Umbilical cord (tissue), 2 donors: Measurements from ENCODE around the gene ZFAND6.

DNA sequence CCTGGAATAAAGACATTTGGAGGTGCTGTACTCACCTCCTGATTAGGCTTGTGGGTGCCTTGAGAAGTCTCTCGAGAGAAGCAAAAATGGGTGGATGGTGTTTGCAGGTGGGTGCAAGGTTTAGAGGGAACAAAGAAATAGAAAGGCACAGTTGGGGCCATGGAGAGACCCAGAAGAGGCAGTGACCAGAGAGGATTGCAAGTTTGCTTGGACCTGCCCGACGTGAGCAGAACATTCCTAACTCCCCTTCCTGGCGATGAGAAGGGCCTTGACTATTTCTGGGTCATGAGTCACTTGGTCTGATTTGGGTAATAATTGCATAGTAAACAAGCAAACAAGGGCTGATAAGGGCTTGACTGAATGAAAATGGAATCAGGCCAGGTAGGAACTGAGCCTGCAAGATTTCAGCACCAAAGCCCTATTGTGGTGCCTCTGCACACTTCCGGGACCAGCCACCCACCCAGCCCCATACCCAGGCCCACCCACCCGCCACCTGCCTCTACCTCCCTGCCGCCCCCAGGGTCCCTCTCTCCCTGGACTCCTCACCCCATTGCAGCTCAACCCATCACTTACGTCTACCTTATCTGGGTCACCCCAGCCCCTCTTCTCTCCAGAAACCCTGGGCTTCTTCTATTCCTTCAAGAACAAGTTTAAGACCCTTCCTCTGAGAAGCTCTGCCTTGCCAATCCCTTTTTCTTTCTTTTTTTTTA is 7.1 kb upstream of the CTSH start:
- RAMPAGE, long total RNA: no peak

GRCh38 chr15:78985876-78986331 is 41.1 kb upstream of the CTSH start:
- RAMPAGE, long total RNA: no peak

GRCh38 chr15:78988373-78989115 is 43.7 kb upstream of the CTSH start:
- RAMPAGE, long total RNA: no peak

DNA sequence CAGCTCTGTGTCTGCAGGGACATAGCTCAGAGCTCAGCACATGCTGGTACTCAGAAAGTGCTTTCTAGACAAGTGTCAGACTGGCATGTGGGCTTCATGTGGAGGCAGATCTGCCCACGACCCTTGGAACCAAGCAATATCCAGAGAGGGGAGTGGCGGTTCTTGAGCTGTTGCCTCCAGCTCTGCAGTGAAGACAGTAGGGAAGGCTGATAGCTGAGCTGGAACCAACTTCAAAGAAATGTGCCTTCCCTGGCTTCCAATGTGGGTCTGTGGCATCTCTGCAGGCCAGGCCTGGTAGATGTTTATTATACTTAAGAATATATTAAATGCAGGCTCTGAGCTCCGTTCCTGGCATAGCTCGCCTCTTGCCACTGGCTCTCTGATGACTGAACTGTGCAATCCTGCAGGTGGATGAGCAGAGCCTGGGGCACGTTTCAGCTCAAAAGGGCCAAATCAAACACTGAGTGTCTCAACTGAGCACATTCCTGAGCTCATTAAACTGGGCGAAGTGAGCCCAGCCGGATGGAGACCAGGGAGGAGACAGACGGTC is 77.8 kb upstream of the ANKRD34C start:
- RAMPAGE, long total RNA: no peak

DNA sequence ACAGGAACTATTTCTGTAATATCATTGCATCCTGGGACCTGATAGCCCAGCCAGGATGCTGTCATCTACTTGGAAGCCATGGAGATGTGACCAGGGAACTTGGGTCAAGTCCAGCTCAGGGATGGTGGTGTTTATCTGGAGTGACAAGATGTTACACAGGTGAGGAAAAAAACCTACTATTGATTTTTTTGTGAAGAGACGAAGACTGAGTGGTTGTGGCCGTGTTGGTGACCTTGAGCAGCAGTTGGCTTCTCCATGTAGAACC is 46.6 kb upstream of the ANKRD34C start:
- RAMPAGE, long total RNA: no peak

GRCh38 chr15:79656026-79656425 is 223.9 kb downstream of the MINAR1 start:
- RAMPAGE, long total RNA: no peak

DNA sequence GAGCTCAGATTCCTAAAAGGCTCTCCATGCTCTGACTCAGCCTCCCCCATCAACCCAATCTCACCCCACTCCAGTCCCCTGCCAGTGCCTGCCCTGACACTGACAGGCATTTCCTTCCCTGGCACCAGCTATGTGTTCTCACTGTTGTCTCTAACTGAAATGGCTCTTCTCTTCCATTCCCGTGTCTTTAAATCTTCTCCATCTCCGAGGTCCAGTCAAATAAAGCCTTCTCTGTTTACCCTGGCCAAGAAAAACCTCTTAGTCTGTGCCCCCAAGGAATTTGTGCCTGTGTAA is 7.4 kb upstream of the BCL2A1 start:
- RAMPAGE, long total RNA: no peak

- RAMPAGE, long total RNA: start-site peak on the plus strand at chr15:80059662-80059731, 152 and 26 reads in 2 replicates
Observed at GRCh38 chr15:80059596-80060409, at the start of gene ZFAND6. Gene ZFAND6, plus strand, starts transcription at chr15:80059676.

GRCh38 chr15:80081140-80082142 is 22.0 kb downstream of the ZFAND6 start:
- RAMPAGE, long total RNA: no peak

DNA sequence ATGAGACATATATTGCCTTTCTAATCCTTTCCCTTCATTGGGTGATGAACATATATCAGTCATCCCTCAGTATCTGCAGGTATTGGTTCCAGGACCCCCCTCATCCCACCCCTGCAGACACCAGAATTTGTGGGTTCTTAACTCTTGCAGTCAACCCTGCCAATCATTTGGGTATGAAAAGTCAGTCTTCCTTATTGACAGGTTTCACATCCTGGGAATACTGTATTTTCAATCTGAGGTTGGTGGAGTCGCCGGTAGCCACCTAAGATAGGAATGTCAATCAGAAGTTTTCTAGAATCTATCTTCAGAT is 41.6 kb upstream of the FAH start:
- RAMPAGE, long total RNA: no peak

DNA sequence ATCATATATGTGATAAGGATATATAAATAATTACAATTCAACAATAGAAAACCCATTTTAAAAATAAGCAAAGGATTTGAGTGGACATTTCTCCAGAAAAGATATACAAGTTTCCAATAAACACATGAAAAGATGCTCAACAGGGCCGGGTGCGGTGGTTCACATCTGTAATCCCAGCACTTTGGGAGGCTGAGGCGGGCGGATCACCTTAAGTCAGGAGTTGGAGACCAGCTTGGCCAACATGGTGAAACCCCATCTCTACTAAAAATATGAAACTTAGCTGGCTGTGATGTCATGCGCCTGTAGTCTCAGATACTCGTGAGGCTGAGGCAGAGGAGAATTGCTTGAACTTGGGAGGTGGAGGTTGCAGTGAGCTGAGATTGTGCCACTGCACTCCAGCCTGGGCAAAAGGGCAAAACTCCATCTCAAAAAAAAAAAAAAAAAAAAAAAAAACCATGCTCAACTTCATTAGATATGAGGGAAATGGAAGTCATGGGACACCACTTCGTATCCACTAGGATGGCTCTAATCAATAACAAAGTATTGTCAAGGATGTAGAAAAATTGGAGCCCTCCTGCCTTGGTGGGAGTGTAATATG is 25.5 kb upstream of the FAH start:
- RAMPAGE, long total RNA: no peak

DNA sequence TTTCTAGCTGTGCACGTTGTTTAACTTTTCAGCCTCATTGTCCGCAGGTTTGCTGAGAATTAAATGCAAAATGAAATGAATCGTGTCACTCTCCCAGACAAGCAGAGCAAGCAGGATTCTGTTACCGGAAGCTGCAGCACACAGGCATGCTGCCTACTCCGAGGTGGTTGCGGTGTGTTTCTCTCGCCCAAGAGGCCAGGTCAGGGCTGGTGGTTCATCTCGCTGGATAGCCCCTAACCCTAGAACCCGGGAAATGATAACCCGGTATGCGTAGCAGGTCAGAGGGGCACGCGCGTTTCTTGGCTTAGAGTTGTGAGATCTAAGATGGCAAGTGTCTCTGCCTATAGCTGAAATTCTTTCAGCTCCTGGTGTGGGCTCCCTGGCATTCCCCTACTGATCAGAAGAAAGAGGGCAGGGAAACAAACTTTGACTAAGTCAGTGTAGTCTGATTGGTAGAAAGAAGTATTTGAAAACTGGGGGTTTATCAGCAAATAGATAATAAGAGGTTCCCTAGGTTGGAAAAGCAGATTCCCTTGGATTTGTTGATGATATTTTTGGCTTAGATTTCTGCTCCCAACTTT is 603 bp downstream of the FAH start:
- RAMPAGE, long total RNA: no peak

GRCh38 chr15:80249427-80250497 is 2.3 kb downstream of the CTXND1 start:
- RAMPAGE, long total RNA: no peak

- RAMPAGE, long total RNA: no peak
Observed at GRCh38 chr15:80450857-80451402, 46.7 kb downstream of the ARNT2 start.

GRCh38 chr15:80466946-80467663 is 62.9 kb downstream of the ARNT2 start:
- RAMPAGE, long total RNA: no peak

DNA sequence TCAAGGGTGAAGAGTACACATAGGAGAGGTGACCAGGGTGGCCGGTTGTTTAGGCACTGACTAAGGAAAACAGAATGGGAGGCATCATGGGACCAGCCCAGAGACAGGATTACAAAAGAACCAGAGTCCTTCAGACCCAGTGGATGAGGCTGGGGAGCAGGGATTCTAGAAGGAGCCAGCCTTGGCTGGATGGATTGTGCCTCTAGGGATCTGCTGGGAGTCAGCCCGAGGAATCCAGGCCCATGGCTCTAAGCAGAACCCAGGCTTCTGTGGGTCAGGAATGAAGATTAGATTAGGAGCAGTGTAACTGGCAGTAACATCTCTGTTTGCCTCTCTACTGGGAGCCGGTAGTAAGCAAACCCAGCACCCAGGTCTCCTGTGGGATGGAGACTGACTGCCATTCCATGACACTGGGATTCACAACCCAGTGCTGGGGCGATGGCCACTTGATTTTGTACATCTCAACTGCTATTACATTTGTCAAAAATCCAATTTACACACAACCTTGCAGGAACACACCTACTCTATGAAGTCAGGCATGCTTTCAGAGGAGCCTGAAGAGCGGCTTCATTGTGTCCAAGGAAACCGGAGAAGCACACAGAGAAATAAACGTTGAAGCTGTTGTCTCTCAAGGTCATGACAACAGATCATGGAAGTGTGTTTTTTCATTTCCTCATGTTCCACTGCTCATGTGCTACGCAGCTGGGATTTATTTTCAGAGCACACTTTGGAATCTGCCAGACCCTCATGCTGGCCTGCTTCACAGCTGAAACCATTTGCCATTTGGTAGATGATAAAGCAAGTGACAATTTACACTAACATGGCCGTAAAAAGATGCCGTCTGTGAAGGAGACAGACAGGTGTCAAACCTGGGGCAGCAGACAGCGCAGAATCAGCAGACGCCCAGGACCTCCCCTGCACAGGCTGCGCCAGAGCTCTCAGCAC is 98.9 kb downstream of the ARNT2 start:
- RAMPAGE, long total RNA: no peak

GRCh38 chr15:80679790-80680404 is 15.2 kb upstream of the ABHD17C start:
- RAMPAGE, long total RNA: no peak

DNA sequence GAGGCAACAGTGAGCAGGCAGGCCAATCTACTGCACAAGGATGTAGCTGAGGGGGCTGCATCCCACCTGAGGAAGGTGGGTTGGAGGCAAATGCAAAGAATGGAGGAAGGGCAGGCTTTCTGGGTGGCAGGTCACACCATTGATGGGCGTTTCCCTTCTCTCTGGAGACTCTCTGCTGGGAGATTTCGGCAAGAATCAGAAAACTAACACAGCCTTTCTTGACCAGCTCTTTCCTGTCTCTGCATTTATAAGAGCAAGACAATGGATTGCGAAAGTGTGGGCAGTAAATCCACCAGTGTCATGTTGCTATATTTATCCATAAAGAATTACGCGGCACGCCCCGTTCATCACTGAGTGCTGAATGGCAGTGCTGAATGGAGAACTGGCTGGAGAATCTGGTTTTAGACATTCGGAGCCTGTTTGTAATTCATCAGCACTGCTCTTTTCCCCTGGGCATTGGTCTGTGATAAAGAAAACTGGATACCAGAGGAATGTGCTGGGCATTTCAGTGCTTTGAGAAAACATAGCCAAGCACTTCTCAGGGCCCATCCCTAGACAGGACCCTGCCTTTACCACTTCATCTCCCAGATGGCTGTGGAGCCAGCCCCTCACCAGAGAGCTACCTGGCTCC is 2.0 kb upstream of the CEMIP start:
- RAMPAGE, long total RNA: no peak

- RAMPAGE, long total RNA: no peak
Observed at GRCh38 chr15:80978847-80979599, 10.6 kb downstream of the MESD start.

GRCh38 chr15:81003313-81003945 is 2.7 kb downstream of the TLNRD1 start:
- RAMPAGE, long total RNA: no peak